Uterus (tissue), 7 donors: ENCODE data around the genes FOXF1 and ZCCHC14.

DNA sequence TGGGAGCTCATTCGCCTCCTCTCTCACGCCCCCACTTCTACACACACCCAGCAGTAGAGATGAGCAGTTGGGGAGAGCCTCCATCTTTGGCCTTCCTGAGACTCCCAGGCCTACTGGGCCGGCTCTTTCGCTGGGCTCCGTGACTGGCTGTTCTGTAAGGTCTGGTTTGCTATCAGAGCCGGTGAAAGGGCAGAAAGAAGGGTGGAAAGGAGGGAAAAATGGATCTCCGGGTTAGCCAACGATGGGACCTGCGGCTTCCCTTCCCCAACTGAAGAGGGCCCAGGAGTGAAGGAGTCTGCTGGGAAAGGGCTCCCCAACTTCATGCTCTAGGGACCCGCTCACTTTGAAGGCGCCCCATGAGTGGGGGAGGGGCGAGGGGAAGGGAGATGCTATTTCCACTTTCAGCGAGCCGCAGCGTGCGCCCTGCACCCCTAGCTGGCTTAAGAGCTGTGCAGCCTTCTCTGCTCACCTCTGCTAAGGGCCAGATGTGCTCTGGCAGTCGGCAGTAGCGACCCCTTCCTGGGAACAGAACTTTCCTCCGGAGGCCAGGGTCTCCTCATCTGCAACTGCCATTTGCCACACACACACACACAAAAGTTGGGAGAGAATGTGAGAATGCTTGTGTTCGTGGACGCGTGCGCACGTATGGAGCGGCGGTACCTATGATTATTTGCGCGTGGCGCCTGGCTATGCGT lies 3.0 kb upstream of the FOXF1 start:
- PRO-cap, 4 experiments = no peak in any of the 4 experiments
- RAMPAGE, long total RNA, 2 experiments = no peak in any of the 2 experiments
- RRBS = 8% methylated on average over 4 of the region's 30 CpGs

DNA sequence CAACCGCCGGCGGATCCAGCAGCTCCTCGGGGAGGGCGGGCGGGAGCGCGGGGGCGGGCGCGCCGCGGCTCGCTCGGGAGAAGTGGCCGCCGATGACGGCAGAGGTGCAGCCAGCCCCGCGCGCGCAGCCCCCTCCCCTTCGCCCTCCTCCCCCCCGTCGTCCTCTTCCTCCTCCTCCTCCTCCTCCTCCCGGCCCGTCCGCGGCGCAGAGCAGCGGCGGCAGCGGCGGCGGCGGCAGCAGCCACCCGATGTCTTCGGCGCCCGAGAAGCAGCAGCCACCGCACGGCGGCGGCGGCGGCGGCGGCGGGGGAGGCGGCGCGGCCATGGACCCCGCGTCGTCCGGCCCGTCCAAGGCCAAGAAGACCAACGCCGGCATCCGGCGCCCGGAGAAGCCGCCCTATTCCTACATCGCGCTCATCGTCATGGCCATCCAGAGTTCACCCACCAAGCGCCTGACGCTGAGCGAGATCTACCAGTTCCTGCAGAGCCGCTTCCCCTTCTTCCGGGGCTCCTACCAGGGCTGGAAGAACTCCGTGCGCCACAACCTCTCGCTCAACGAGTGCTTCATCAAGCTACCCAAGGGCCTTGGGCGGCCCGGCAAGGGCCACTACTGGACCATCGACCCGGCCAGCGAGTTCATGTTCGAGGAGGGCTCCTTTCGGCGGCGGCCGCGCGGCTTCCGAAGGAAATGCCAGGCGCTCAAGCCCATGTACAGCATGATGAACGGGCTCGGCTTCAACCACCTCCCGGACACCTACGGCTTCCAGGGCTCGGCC lies at the start of gene FOXF1:
Gene FOXF1 (plus strand): TSS at position 206 of the 776 bp plus-strand sequence.
- PRO-cap, 4 experiments = peak in 4 of 4 experiments; most common plus-strand start position 101 of the sequence (in 2)
- RAMPAGE, long total RNA, 2 experiments = no peak in any of the 2 experiments
- RRBS = 2% methylated on average over 11 of the region's 94 CpGs

GRCh38 chr16:86513525-86513990 lies 3.2 kb downstream of the FOXF1 start:
- PRO-cap, 4 experiments = no peak in any of the 4 experiments
- RAMPAGE, long total RNA, 2 experiments = no peak in any of the 2 experiments
- RRBS = 6% methylated on average over 4 of the region's 29 CpGs

- PRO-cap, 4 experiments = no peak in any of the 4 experiments
- RAMPAGE, long total RNA, 2 experiments = no peak in any of the 2 experiments
- RRBS = 6% methylated on average over 13 of the region's 29 CpGs
Measured at GRCh38 chr16:86555399-86555886, 408 bp upstream of the MTHFSD start.

DNA sequence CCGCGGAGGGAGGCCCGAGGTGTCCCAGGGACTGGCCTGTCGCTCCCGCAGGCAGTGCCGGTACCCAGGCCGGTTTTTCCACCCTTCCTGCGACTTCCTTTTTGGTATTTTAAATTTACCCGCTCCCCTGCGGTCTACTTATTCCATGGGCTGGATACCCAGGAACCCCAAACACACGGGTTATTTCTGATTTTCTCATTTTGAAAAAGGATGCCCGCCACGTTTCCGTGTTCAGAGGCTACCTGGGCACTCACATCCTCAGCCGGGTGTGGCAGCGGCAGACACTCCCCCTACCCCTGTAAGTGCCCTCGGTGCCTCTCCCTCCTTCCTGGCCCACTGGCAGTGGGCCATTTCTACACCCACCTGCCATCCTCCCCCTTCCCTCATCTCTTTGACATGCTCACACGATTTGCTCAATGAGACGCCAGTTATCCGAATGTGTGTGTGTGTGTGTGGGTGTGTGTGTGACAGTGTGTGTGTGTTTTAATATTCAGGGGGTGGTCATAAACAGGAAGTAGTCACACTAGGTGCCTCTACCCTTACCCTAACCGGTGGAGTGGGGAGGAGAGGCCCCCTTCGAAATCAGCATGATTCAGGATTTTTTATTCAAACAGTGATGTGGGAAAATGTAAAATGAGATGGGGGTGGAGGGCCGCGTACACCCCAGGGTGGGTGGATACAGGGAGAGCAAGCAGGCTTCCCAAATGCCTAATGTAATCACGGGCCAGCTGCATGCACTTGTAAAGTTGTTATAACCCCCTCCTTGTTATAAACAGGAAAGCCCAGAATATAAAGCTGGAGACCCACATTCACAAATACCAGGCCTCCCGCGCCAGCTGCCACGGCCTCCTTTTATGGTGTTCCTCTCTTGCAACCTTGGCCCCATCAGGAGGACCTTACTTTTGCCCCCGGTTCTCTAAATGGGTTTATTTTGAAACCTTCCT lies 1.3 kb upstream of the FOXL1 start:
- PRO-cap, 4 experiments = no peak in any of the 4 experiments
- RAMPAGE, long total RNA, 2 experiments = no peak in any of the 2 experiments
- RRBS = 14% methylated on average over 3 of the region's 29 CpGs

DNA sequence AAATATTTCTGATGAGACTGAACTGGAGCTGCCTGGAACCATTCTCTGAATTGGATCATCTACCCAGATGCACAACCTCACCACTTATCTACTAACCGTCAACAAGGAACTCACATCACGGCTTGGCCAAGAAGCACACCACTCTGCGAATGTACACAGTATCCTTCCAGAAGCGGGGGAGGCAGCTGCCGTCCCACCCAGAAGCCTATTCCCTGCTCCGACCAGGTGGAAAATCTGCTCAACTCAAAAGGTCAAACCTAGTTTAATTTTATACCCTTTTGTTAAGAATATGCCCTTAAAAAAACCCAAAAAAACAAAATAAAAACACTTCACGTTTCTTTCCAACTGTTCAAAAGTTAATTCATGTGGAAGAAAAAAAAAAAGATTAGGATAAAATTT lies 283.2 kb downstream of the C16orf95 start:
- PRO-cap, 4 experiments = no peak in any of the 4 experiments
- RAMPAGE, long total RNA, 2 experiments = no peak in any of the 2 experiments
- RRBS = no CpG with 5 or more reads among the region's 7 CpGs

- PRO-cap, 4 experiments = peak in 1 of 4 experiments; most common plus-strand start chr16:87053205 (in 1)
- RAMPAGE, long total RNA, 2 experiments = no peak in any of the 2 experiments
- RRBS = 26% methylated on average over 8 of the region's 33 CpGs
Measured at GRCh38 chr16:87053002-87053763, 264.0 kb downstream of the C16orf95 start.

DNA sequence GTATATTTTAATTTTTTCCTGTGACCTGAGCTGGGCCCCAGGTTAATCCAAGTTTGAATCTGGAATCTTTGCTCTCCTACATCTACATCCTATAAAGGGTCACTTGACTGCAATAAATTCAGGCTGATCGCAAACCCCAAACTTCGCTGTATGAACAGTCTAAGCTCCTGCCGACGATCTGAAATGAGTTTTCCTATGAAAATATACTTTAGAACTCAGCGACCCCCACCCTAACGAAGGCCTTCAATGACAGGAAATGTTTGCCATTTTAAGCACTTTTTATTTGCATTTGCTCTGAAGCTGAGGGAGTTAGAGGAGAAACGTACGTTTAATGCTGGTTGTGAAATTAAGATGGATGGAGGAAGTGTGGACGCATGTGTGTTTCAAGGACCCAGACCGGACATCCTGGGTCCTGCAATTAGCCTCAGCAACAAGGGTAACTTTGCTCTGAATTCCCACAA lies 252.0 kb downstream of the C16orf95 start:
- PRO-cap, 4 experiments = no peak in any of the 4 experiments
- RAMPAGE, long total RNA, 2 experiments = no peak in any of the 2 experiments
- RRBS = no CpG with 5 or more reads among the region's 10 CpGs

- PRO-cap, 4 experiments = peak in 1 of 4 experiments; most common plus-strand start chr16:87317024 (in 1)
- RAMPAGE, long total RNA, 2 experiments = no peak in any of the 2 experiments
- RRBS = 4% methylated on average over 5 of the region's 13 CpGs
Measured at GRCh38 chr16:87316778-87317145, 430 bp downstream of the C16orf95 start.

GRCh38 chr16:87387909-87388946 lies 3.9 kb upstream of the MAP1LC3B start:
- PRO-cap, 4 experiments = peak in 4 of 4 experiments; most common plus-strand start chr16:87388224 (in 4); most common minus-strand start chr16:87388392 (in 3)
- RAMPAGE, long total RNA, 2 experiments = no peak in any of the 2 experiments
- RRBS = no CpG with 5 or more reads among the region's 19 CpGs

DNA sequence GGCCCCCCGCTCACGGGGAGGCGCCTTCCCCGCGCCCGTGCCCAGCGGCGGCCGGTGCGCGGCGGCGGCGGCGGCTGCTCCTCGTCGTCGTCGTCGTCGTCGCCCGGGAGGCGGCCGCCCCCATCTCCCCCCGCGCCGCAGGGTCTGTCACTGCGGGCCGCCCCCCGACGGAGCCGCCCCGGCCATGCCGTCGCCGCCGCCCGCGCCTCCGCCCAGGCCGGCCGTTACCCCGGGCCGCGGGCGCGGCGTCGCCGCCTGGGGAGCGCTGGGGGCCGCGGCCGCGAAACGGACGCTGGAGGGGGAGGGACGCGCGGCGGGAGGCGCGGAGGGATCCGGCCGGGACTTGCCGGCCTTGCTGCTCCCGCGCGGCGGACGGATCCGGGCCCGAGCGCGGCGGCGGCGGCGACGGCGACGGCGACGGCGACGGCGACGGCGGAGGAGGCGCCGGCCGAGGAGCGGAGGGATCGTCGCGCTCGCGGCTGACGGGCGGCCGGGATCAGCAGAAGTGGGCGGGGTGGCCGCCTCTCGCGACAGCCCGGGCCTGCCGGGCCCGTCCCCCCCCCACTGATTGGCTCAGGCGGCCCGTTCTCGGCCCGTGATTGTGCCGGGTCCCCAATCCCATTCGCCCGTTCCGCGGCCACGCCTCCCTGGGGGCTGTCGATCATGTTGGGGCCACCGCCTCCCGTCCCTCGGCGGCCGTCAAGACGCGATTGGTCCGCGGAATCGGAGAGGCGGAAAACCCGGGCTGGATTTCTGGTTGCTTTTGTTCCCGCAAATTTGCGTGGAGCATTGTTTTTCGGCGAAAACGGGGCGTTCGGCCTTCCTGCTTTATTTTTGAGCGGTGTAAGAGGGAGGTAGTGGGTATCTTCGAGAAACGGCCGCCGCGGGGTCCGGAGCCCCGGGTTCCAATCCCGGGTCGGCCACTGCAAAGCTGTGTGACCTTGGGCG lies at the start of gene ZCCHC14:
Gene ZCCHC14 (minus strand): TSS at position 507 of the 948 bp plus-strand sequence.
- PRO-cap, 4 experiments = peak in 4 of 4 experiments; most common plus-strand start position 702 of the sequence (in 3); most common minus-strand start position 507 of the sequence (in 4)
- RAMPAGE, long total RNA, 2 experiments = no peak in any of the 2 experiments
- RRBS = 5% methylated on average over 58 of the region's 150 CpGs

GRCh38 chr16:87521663-87522222 lies 28.9 kb upstream of the ZCCHC14 start:
- PRO-cap, 4 experiments = no peak in any of the 4 experiments
- RAMPAGE, long total RNA, 2 experiments = no peak in any of the 2 experiments
- RRBS = no CpG with 5 or more reads among the region's 10 CpGs

GRCh38 chr16:87599060-87599588 lies 3.2 kb upstream of the JPH3 start:
- PRO-cap, 4 experiments = peak in 1 of 4 experiments; most common minus-strand start chr16:87599322 (in 1)
- RAMPAGE, long total RNA, 2 experiments = no peak in any of the 2 experiments
- RRBS = no CpG with 5 or more reads among the region's 3 CpGs

- PRO-cap, 4 experiments = no peak in any of the 4 experiments
- RAMPAGE, long total RNA, 2 experiments = no peak in any of the 2 experiments
- RRBS = no CpG with 5 or more reads among the region's 27 CpGs
Measured at GRCh38 chr16:87636112-87636627, 33.9 kb downstream of the JPH3 start.

- PRO-cap, 4 experiments = no peak in any of the 4 experiments
- RAMPAGE, long total RNA, 2 experiments = no peak in any of the 2 experiments
- RRBS = no CpG with 5 or more reads among the region's 36 CpGs
Measured at GRCh38 chr16:87766182-87766850, 530 bp upstream of the KLHDC4 start.

- PRO-cap, 4 experiments = no peak in any of the 4 experiments
- RAMPAGE, long total RNA, 2 experiments = no peak in any of the 2 experiments
- RRBS = no CpG with 5 or more reads among the region's 15 CpGs
Measured at GRCh38 chr16:87790476-87791175, 24.8 kb upstream of the KLHDC4 start.

DNA sequence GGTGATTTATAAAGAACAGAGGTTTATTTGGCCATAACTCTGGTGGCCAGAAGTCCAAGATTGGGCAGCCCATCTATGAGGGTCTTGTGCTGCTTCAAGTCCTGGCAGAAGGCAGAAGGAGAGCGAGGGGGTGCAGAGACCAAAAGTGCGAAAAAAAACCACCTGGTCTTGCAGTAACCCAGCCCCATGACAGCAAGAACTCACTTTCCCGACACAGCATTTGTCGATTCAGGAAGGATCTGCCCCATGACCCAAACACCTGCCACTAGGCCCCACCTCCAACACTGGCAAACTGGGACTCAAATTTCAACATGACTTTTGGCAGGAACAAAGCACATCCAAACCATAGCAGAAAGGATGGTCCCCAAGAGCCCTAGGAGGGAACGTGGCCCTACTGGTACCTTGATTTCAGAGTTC lies 34.7 kb upstream of the KLHDC4 start:
- PRO-cap, 4 experiments = no peak in any of the 4 experiments
- RAMPAGE, long total RNA, 2 experiments = no peak in any of the 2 experiments
- RRBS = no CpG with 5 or more reads among the region's 5 CpGs

GRCh38 chr16:87829079-87829933 lies 40.0 kb downstream of the SLC7A5 start:
- PRO-cap, 4 experiments = no peak in any of the 4 experiments
- RAMPAGE, long total RNA, 2 experiments = no peak in any of the 2 experiments
- RRBS = no CpG with 5 or more reads among the region's 26 CpGs

- PRO-cap, 4 experiments = no peak in any of the 4 experiments
- RAMPAGE, long total RNA, 2 experiments = no peak in any of the 2 experiments
- RRBS = no CpG with 5 or more reads among the region's 14 CpGs
Measured at GRCh38 chr16:87842357-87842959, 26.8 kb downstream of the SLC7A5 start.

DNA sequence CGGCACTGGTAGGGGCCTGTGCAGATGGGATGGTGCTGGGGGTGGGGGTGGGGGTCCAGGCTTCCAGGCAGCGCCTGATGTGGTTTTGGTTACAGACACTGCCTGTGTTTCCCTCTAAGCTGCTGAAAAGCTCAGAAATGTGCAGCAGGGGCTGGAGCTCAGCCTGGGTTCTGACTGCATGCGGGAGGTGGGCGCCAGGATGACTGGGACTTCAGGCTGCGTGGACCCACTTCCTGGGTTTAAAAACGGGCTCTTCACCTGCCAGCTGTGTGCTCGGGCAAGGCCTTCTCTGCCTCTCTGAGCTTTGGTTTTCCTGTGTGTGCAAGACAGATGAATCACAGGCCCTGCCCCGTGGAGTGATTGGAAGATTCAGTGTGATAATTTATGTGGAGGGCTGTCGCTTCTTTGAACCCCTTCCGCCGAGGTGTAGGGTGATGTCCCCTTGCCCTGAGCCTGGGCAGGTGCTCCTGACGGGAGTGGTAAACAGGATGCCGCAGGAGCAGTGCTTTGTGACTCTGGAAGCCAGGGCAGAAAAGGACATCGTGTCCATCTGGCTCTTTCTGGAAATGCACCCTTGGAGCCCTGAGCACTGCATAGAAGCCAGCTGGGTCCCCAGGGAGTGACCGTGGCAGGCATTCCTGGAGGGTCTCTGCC lies 28.3 kb upstream of the SLC7A5 start:
- PRO-cap, 4 experiments = no peak in any of the 4 experiments
- RAMPAGE, long total RNA, 2 experiments = no peak in any of the 2 experiments
- RRBS = no CpG with 5 or more reads among the region's 15 CpGs